ENCODE measurements around a stretch of chr10.

- PRO-cap = no peak
These were observed 94.2 kb upstream of the ZMIZ1 start for GRCh38 chr10:78974399-78975187.

DNA sequence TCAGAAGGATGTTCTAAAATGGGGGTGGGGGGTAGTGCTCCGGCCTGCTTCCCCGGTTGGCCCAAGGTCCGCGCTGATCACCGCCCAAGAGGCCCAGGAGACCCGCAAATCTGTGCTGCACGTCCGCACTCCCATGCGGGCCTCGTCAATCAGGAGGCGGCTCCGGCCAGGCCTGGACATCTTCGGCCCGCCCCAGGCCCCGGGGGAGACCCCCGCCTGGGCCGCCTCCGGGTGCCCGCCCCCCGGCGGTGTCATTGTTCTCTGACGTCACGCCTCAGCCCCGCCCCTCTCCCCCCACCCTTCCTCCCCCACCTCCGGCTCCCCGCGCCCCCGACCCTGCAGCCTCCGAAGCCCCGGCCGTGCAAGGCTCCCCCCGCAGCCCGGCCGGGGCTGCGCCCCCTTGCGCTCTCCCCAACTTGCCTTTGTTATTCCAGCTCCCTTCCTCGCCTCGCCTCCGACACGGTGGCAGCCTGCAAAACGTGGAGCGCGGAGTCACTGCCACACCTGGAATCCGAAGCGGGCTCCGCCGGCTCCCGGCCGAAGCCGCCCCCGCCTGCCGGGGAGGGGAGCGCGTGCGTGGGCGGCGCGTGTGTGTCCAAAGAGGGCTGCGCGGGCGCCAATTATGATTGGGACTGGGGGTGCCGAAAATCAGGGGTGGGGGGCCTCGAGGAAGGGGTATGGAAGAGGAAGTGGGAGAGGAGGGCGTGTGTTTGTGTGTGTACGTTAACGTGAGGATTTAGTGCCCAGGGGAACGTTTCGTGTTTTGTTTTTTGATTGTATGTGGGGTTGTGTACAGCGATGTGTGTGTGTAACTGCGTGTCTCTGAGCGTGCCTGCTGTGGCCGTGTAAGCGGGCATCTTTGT is 1.6 kb upstream of the ZMIZ1 start:
- PRO-cap = no peak

- PRO-cap = no peak
These were observed 2.0 kb downstream of the ZMIZ1 start for GRCh38 chr10:79070695-79071140.

- PRO-cap = no peak
These were observed 10.1 kb downstream of the ZMIZ1 start for GRCh38 chr10:79078612-79079592.

DNA sequence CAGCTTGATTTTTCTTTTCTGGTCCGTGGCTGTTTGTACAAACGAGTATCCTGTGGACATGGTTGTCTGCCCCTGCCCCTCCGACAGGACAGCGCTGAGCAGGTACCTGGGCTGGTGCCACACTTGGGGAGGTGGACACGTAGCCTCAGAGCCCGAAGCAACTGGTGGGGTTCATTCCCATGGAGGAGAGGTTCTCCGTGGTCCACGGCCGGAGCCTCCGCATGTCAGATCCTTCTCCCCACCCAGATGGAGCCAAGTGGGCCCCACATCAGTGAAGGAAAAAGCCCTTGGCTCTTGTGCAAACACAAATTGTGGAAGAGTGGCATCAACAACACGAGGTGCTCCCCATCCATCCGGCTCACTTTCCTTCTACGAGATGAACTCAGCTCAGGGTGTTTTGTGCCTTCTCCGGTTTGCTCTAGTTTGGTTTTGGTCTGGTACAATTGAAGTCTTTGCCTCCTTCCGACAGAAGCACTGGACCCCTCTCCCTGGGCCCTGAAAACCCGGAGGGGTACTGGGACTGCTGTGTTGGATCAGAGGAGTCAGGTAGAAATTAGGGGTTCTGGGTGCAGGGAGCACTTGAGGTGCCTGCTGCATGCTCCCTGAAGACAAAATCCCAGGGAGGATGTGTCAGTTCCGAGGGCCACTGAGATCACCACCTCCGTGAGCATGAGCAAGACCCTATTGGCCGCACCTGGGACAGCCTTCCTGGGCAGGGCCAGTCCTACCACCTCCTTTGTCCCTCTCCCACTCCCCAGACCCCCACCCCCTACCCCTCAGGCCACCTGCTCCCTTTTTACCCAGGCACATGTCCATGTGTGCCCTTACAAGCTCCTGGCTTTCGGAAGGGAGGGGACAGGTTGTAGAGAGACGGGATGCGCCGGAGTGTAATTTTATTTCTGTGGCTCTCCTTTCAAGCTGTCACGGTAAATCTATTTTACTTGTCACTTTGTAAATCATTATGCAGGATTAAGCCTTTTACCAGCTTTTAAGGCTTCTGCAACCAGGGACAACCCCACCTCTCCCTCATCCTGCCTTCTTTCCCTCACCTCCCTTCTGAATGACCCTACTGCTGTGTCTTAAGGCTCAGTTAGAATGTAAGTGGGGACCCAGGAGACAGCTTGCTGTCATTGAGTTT is 20.6 kb downstream of the ZMIZ1 start:
- PRO-cap = no peak

GRCh38 chr10:79094436-79095031 is 25.8 kb downstream of the ZMIZ1 start:
- PRO-cap = no peak

DNA sequence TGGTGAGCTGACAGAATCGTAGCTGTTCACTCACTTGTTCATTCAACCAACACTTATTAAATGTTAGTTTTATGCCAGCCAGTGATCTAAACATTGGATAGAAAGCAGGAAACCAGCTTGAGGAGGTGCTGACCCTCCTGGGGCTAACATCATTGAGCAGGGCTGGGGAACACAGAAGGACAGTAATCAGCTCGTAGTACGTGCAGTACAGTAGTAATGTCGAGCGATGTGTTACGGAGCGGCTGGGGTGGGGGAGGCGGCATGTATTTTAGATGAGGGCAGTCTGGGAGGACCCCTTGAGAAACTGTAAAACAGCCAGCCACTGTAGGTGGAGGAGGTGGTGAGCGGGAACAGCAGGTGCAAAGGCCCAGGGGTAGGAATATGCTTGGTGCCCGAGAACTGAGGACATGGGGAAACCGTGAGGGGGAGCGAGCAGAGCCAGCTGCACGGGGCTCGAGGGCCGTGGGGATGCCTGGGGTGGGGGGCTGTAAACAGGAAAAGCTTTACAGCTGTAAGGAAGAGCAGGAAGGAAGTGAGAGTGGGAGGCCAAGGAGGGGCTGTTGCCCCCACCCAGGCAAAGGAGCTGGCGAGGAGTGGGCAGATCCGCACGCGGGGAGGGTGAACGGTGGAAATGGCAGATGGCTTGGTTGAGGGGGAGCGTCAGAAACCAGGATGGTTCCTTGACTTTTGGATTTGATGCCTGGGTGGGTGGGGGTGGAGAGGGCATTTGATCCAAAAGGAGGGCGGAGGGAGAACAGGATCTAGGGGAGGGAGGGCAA is 34.2 kb downstream of the ZMIZ1 start:
- PRO-cap = no peak

- PRO-cap = no peak
These were observed 67.7 kb downstream of the ZMIZ1 start for GRCh38 chr10:79136241-79136994.

DNA sequence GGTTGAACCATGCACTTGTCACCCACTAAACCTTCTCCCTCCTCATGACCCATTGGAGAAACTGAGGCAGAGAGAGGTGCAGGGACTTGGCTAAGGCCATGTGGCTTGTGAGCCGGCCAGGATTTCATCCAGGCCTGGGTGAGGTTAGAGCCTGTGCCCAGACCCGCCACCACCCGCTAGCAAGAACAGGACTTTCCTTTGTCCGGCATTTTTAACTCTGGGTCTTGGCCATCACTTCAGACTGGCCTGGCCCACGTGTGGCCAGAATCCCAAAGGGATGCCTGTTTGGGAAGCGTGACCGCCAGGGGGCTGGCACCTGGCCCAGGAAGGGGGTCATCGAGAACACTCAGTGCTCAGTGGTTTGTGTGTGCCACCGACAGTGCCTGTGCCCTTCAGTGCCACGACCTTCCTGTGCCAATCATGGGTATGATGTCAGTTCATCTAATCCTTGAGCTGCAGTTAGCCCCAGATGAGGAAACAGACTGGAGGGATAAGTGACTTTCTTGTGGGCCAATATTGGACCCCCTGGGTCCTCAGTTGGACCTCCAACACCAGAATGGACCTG is 85.0 kb downstream of the ZMIZ1 start:
- PRO-cap = no peak

DNA sequence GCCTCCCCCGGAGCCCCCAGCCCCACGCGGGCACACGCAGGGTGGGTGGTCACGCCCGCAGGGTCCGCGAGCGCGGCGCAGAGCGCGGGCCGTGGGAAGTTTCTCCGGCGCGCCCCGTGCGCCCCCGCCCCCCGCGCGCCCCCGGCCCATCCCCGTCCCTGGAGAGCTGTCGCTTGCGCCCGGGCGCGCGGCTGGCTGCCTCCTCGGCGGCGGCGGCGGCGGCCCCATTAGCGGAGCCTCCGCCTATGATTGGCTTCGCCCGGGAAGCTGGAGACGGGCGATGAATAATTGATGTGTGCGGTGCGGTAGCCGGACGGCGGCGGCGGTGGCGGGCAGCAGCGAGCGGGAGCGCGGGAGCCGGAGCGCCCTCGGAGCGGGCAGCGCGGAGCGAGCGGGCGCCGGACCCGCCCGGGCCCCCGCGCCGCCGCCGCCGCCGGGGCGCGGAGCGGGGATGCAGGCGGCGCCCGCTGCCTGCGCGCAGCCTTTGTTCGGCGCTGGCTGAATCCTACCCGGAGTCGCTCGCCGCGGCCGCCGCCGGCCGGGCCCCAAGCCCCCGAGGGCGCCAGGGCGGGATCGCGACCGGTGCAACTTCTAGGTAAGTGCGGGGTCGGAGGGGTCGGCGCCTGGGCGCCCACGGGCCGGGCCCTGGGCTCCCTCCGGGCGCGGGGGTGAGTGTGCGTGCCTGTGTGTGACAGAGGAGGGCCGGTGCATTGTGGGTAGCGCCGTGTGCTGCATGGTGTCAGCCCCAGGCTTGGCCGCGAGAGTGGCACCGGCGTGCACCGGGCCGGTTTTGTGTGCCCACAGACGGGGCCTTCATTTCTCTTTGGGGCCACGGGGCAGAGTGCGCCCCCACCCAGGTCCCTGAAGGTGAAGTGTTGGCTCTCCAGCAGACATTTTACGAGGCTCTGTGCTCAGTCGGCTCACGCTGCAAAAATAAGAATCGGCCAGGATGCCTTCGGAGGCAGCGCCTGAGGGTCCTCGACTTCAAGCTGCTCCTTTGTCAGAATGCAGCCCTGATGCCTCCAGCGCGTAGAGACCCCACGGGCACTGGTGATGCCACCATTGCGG is 103.8 kb upstream of the PPIF start:
- PRO-cap = bidirectional peak, plus-strand start at position 335 of the sequence, minus-strand start outside the sequence; bidirectional peak, plus-strand start at position 816 of the sequence, minus-strand start at position 765 of the sequence

- PRO-cap = no peak
These were observed 100.4 kb upstream of the PPIF start for GRCh38 chr10:79246598-79247468.

DNA sequence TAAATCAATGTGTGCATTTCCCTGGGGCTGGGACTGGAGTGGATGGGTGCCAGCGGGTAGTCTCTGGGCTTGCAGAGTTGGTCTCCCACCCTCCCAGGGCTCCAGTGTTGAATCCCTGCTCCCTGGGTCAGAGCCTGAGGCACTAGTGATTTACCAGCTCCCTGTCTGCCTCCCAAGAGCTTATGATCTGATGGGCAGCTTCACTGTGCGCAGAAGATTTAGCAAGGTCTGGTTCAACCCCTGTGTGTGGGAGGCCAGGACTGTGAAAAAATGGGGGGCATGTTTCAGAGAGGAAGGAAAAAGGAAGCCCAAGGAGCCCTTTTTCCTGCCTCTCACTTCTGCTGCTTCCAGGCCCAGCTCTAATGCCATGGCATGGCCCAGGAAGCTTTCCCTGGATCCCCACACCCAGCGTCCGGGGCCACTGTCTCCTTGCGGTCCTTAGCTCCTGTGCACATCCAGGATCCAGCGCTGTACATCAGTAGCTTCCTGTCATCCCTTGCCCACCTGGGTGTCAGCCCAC is 98.4 kb upstream of the PPIF start:
- PRO-cap = no peak

DNA sequence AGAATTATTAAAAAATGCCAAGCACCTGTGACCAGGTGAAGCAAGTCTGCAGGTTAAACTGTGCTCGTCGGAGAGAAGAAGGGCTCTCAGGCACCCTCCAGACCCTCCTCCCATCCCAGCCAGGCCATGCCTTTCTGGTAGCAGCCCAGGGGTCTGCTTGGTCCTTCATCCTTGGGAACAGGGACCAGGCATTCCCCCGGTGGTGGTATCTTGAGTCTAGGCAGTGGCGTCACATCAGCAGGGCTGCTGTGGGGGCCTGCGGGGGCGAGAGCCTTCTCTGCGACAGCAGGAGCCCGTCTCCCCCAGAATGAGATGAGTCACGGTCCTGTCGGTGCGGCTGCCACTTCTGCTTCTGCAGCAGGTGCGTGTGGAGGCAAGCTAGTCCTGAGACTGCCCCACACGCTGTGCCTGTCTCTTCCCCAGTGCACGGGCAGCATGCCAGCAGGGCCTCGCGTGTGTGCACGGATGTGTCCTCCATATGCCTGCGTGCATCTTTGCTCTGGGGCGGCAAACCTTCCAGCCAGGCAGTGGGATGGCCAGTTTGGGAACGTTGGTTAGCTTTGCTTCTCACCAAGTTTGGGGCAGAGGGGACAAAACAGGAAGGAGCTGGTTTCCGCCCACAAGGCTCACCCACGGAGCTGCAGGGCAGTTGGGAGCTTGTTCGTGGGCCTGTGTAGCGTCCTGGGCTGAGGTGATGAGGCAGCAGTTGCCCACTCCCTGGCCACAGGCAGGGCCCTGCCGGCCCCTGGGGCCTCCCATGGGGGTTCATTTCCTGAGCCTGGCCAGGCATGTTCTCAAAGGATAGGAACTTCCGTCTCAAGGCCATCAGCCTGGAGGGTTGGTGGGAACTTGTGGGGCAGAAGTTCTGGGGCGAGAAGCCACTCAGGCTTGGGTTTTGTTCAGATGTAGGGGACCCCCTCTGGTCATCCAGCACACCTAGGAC is 60.9 kb upstream of the PPIF start:
- PRO-cap = no peak

- PRO-cap = no peak
These were observed 59.0 kb upstream of the PPIF start for GRCh38 chr10:79287874-79288967.

GRCh38 chr10:79303429-79304393 is 43.6 kb upstream of the PPIF start:
- PRO-cap = no peak

GRCh38 chr10:79306185-79306630 is 41.1 kb upstream of the PPIF start:
- PRO-cap = no peak

DNA sequence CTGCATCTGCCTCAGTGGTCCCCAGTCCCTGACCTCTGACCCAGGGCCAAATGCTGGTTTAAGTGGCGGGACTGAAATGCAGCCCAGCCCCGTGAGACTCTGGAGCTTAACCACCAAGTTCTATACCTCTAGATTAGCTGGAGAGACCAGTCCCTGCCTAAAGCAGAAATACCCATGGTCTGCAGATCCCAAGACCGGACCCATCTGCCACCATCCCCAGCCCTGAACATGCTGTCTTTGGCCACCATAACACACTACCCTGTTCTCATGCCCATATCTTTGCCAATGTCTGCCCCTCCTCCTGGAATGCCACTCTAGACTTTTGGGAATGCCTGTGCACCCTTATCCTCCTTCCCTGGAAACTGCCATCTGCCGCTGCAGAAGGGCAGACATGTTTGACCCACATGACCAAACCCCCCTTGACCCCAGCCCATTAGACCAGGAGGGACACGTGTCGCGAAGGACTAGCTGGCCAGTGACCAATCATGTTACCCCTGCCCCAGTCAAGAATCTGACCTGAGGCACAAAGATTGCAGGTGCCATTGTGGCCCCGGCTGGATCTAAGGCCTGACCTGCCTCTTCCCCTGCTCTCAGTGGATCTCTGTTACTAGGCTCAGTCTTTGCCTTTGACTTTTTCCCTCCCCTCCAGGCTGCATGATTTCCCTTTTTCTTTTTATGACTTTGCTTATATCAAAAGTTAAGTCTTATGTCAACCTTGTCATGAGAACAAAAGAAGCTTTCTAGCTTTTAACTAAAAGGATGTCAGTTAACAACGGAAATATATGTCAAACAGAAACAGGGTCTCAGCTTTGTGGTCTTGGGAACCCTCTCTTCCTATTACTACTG is 24.7 kb upstream of the PPIF start:
- PRO-cap = no peak

GRCh38 chr10:79331103-79332283 is 15.8 kb upstream of the PPIF start:
- PRO-cap = no peak

DNA sequence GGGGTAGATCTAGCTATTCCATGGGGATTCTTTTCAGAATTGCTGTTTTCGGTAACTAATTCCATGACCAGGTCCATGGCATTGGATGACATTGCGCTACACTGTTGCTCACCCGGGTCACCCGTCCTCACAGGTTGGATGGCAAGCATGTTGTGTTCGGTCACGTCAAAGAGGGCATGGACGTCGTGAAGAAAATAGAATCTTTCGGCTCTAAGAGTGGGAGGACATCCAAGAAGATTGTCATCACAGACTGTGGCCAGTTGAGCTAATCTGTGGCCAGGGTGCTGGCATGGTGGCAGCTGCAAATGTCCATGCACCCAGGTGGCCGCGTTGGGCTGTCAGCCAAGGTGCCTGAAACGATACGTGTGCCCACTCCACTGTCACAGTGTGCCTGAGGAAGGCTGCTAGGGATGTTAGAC is 6.3 kb downstream of the PPIF start:
- PRO-cap = no peak

DNA sequence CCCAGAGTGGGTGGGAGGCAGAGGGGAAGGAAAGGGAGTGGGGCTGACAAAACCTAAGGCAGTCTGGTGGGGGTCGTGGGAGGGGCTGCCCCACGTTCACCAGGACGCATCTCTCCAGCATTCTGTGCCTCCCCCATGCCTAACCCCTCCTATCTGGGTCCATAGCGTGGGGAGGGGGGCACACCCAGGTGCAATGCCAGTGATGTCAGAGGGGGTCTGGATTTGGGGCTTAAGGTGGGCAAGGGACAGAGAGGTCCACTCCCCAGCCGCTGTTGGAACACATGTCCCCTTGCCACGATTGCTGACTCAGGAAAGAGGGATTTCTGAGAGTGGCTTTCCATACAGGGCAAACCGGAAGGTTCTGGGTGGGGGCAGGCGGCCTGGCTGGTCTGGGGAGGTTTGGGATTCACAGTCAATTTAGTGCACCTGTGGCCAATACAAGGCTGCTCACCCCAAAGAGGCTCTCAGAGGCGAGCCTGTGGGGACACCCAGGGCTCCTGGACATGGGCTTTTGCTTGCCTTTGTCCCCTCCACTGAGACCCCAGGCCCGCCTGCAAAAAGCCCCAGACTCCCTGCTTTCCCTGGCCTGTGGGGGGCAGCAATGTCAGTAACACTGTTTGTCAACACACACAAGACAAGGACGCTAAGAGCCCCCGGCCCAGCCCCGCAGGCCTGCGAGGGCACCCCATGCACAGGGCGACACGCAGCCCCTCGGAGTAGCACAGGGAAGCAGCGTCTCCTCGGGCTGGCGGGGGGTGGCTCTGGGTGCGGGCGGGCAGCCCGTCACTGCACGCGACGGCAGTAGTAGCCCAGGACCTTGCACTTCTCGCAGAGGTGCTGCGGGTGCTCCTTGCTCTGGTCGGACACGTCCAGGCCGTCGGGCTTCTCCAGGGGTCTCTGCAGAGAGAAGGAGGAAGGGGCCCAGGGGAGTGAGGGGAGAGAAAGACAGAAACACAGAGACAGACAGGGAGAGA is 38.6 kb downstream of the PPIF start:
- PRO-cap = no peak

Data from SP-49 (cell line).